Amniotic epithelial cell (primary cell): ENCODE results near the genes PCDHB5, PCDHGB5 and PCDHGC5.

DNA sequence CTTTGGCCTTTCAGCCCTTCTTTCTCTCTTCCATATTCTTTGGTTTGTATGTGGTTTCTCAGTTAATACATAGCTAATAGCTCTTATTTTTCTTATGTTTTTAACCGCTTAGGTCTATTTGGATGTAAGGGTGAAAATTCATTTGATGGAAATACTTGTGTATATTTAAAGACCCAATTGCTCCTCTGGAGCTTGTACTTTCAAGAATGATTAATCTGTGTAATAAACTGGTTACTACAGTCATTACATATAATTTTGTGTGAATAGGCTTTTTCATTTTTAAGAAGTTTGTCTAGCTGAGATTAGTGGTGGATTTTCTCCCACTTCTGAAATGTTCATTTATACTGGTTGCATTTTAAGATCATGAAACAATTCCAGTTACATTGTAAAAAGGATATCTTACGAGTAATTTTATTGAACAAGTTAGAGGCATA lies 20.7 kb upstream of the CXXC5 start:
- RRBS = no CpG with 5 or more reads among the region's 2 CpGs

DNA sequence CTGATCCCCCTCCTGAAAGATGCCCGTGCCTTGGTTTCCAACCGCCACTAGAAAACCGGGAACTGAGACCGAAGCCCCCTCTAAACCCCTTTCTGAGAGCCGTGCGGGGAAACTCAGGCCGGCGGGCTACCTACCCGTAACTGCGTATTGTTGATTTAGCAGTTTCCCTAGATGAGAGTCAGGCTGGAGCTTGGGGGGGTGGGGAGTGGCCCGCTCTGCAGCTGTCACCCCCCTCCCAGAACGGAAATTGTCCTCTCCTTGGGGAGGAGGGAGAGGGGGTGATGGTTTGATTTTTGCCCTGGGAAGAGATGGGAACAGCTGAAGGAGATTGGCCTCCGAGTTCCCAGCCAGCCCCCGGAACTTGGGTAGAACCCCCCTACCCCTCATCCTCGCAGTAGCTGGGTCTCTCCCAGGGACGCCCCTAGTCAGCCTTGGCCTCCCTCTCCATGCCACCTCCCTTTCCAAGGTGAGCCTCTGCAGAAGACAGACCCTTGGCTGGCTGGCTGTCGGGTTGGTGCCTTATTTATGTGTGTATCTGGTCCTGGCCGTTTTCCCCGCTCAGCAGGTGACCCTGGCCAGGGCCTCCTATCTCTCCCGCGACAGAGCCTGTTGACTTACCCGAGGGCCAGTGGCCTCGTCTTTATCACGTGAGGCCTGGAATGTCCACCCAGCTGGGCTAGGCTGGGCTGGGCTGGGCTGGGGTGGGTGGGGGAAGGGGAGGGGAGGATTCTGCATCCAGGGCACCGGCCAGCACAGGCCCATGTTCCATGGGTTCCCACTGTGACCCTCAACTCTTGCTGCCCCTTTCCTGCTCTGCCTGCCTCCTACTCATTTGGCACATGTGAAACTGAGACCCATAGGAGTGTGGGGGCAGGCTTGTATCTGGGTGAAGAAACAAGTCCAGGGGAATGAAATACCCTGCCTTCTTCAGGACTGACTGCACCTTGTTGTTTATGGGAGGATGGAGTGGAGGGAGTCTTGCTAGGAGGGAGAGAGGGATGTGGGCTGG lies 2.9 kb downstream of the CXXC5 start:
- RRBS = 5% methylated on average over 5 of the region's 25 CpGs

DNA sequence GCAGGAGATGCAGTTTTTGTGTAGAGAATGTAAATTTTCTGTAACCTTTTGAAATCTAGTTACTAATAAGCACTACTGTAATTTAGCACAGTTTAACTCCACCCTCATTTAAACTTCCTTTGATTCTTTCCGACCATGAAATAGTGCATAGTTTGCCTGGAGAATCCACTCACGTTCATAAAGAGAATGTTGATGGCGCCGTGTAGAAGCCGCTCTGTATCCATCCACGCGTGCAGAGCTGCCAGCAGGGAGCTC lies 35.0 kb downstream of the CXXC5 start:
- RRBS = no CpG with 5 or more reads among the region's 7 CpGs

DNA sequence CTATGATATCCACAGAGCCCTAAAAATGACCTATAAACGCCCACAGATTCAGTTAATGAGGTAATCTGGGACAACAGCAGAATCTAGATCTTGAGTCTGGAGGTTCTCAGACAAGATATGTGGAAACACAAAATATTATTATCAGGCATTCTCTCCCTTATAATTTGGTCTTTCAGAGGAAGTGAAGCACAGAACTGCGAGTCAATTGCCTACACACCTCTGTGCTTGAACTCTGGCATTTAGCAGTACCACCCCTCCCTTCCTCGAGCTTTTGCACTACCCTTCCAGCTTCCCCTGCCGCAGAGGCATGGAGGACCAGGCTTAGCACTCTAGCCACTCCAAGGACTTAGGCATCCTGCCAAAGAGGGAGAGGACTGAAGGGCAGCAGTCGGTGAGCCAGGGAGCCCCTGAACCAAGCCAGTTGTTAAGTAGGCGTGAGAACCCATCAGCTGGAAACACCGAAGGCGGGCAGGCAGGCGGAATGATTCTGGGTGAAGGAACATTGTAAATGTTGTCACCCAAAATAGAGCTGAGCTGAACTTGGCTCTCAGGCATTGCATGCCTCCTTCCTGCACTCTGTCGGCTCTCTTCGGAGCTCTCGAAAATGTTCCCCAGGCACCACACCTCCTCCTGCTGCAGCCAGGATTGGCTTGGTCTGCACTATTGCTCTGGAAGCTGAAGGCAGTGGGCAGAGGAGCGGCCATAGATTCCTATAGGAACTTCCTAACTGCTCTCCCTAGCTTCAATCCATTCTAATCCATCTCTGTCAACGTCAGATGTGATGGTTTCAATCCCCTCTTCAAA lies 42.8 kb downstream of the NRG2 start:
- RRBS = no CpG with 5 or more reads among the region's 14 CpGs

DNA sequence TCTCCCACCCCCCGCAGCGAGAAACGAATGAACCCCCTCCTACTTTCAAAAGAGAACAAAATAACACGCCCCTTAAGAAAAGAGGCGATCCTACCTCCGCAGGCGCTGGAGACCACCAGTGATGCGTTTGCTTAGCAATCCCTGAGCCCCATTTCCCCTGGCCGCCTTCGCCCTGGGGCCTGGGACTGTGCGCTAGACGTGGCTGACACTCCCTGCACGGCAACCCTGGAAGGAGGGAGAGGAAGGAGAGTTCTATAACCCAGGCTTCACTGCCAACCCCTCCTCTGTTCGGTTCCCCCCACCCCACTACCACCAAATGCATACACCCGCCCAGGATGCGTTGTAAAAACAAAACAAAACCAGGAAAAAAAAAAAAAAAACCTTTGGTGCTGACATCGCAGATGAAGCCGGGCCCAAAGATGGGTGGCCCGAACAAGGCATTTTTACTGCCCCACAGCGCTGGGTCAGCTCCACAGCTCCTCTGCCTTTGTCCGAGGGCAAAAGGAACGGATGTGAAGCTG lies 5.5 kb upstream of the PURA start:
- RRBS = no CpG with 5 or more reads among the region's 22 CpGs

- RRBS = no CpG with 5 or more reads among the region's 2 CpGs
Observed at GRCh38 chr5:140177774-140178449, 2.9 kb downstream of the CYSTM1 start.

DNA sequence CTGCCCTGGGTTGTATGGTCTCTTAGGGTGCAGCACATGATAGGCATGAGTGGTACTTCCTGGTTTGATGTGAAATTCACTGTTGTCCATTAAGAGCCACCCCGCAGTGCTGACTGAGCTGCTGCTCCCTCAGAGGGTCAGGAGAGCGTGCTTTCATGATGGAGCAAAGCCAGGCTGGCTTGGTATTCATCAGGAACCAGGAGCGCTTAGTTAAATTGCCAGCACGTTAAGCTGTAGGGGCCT lies 7.8 kb downstream of the CYSTM1 start:
- RRBS = no CpG with 5 or more reads among the region's 4 CpGs

DNA sequence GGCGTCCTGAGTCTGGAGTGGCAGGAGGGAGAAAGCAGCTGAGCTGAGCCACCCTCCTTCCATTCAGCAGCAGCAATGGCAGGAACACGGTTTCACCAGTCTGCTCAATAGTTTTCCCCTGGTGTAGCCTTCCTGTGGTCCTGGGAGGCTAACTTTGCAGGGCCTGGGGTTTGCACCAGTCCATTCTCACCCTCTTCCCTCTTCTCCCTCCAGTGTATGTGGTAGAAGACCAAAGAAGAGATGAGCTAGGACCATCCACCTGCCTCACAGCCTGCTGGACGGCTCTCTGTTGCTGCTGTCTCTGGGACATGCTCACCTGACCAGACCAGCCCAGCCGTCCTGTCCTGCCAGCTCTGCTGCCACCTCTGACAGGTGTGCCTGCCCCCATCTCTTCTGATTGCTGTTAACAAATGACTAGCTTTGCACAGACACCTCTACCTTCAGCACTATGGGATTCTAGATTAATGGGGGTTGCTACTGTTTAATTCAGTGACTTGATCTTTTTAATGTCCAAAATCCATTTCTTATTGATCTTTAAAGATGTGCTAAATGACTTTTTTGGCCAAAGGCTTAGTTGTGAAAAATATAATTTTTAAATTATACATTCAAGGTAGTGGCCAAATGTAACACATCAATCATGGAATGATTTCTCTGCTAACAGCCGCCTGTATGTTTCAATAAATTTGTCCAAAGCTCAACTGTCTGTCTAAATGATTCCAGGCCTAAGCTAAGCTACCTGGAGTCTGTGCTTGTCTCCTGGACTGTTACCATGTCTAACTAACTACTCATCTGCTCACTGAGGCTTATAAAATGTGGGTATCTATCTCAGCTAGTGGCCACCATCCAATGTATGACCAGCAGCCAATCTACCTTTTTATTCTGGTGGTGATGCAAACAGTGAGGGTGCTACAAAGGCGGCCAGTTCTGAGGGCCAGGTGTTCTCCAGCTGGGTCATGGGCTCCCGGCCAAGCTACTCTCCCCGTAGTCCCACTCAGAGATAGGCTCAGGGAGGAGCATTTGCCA lies 59.5 kb downstream of the PFDN1 start:
- RRBS = no CpG with 5 or more reads among the region's 8 CpGs

- RRBS = no CpG with 5 or more reads among the region's 1 CpG
Observed at GRCh38 chr5:140319884-140320242, 17.0 kb upstream of the PFDN1 start.

- RRBS = no CpG with 5 or more reads among the region's 2 CpGs
Observed at GRCh38 chr5:140347502-140347779, 1.0 kb upstream of the HBEGF start.

- RRBS = 2% methylated on average over 6 of the region's 51 CpGs
Observed at GRCh38 chr5:140400505-140401195, 983 bp upstream of the ANKHD1 start.

DNA sequence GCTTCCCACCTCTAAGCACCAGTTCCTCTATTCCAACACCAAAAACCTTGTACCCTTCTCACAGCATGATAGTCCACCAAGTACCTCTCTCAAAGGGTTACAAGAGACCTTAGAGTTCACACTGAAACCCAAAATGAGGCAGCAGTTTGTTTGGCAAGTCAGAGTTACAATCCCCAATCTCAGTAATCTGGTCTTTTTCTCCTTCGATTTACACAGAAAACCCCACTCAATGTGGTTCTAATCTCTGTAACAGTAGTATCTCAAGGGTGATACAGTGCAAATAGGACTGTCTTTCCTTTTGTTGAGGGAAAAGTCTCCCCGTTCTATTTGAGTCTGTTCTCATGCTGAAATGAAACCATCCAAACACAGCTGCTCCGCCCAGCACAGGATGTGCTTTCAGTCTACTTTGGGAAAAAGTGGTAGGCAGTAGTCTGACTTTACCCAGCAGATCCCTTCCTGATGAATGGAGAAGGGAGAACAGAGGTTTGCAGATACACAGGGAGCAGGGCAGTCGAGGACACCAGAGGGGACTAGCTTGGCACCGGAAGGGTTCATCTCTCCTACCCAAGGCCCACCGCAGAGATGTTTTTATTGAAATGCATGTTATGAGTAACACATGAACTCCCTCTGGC lies 2.6 kb downstream of the EIF4EBP3 start:
- RRBS = no CpG with 5 or more reads among the region's 6 CpGs

- RRBS = no CpG with 5 or more reads among the region's 10 CpGs
Observed at GRCh38 chr5:140557617-140558455, 563 bp upstream of the SRA1 start.

- RRBS = no CpG with 5 or more reads among the region's 14 CpGs
Observed at GRCh38 chr5:140563453-140564141, 801 bp downstream of the APBB3 start.

DNA sequence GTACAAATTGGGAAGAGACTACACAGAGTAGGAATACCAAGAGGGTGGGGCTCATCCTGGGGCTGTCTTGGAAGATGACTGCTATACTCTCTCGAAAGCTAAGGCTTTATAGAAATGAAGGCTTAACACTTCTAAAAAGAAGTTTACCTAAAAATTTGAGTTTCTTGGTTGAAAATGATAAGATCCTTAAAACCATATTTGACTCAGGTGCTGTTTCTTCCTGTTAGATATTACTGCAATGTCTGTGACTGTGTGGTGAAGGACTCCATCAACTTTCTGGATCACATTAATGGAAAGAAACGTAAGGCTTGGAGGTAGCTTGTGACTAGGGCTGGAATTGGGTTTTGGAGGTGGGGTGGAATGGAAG lies 3.4 kb downstream of the ZMAT2 start:
- RRBS = no CpG with 5 or more reads among the region's 2 CpGs

- RRBS = no CpG with 5 or more reads among the region's 26 CpGs
Observed at GRCh38 chr5:141084302-141085306, 9.8 kb upstream of the PCDHB2 start.

GRCh38 chr5:141134868-141135460 lies at the start of gene PCDHB5:
Gene PCDHB5 (plus strand): TSS chr5:141135206.
- RRBS = no CpG with 5 or more reads among the region's 16 CpGs

DNA sequence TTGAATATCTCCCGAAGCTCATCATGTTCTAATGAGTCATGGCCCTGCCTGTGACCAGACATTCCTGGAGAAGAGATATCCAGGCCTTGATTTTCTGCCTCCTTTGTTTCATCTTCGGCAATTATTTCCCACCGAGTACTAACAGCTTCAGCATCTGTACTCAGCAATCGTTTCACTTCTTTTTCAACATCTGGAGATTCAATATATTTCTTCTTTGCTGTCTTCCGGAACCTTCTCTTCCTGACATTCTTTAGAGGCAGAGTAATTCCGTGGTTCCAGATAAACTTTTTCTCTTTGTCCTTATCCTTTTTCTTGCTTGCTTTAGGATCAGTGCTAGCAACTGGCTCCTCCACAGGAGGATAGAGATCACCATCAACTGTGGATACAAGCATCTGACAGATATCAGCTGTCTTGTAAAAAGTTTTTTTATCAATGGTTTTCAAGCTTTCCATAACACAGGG lies 1.2 kb downstream of the TAF7 start:
- RRBS = no CpG with 5 or more reads among the region's 6 CpGs

- RRBS = no CpG with 5 or more reads among the region's 18 CpGs
Observed at GRCh38 chr5:141397548-141398067, at the start of gene PCDHGB5. Gene PCDHGB5 (plus strand): TSS chr5:141397947.

DNA sequence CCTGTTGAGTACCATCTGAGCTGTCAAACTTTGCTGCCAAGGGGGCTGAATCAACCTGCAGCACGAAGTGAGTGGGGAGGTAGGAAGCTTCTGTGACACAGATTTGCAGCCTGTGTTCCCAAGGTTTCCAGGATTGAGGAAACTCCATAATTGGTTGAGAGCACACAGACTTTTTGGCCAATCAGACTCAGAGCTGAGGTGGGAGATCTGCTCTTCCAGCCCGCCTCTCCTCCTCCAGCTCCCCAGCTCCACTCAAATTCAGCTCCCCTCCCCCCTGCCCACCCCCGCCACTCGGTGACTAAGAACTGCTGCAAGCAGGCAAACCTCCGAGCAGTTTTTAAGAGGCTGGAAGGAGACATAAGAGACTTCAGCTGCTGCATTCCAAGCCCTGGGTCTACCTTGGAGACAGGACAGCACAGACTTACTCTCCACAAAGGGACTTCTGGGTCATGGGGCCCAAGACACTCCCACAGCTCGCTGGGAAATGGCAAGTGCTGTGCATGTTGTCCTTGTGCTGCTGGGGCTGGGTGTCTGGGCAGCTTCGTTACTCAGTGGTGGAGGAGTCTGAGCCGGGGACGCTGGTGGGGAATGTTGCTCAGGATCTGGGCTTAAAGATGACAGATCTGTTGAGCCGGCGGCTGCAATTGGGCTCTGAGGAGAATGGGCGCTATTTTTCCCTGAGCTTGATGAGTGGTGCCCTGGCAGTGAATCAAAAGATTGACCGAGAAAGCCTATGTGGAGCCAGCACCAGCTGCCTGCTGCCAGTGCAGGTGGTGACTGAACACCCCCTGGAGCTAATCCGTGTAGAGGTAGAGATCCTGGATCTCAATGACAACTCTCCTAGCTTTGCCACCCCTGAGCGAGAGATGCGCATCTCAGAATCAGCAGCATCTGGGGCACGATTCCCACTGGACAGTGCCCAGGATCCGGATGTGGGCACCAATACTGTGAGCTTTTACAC lies at the start of gene PCDHGC5:
TSS of gene PCDHGC5 (plus strand) at position 290 of the 961 bp plus-strand sequence.
- RRBS = 7% methylated on average over 2 of the region's 18 CpGs